ENCODE results near the gene NUTM2B.

GRCh38 chr10:78977719-78978488, 90.9 kb upstream of the ZMIZ1 start:
- RRBS = no CpG with 5 or more reads among the region's 11 CpGs
CAGE:
- cytosol, long polyA plus RNA = no peak
- long polyA plus RNA = no peak
- nucleus, long polyA plus RNA = no peak

GRCh38 chr10:79071879-79072513, 3.2 kb downstream of the ZMIZ1 start:
- RRBS = no CpG with 5 or more reads among the region's 11 CpGs
CAGE:
- cytosol, long polyA plus RNA = no peak
- long polyA plus RNA = no peak
- nucleus, long polyA plus RNA = no peak

- RRBS = no CpG with 5 or more reads among the region's 10 CpGs
CAGE:
- cytosol, long polyA plus RNA = no peak
- long polyA plus RNA = no peak
- nucleus, long polyA plus RNA = no peak
Measured at GRCh38 chr10:79077384-79078189, 8.8 kb downstream of the ZMIZ1 start.

GRCh38 chr10:79079593-79080049, 10.9 kb downstream of the ZMIZ1 start:
- RRBS = 78% methylated on average over 1 of the region's 7 CpGs
CAGE:
- cytosol, long polyA plus RNA = no peak
- long polyA plus RNA = no peak
- nucleus, long polyA plus RNA = no peak

GRCh38 chr10:79084882-79085713, 16.3 kb downstream of the ZMIZ1 start:
- RRBS = 98% methylated on average over 7 of the region's 16 CpGs
CAGE:
- cytosol, long polyA plus RNA = no peak
- long polyA plus RNA = no peak
- nucleus, long polyA plus RNA = no peak

DNA sequence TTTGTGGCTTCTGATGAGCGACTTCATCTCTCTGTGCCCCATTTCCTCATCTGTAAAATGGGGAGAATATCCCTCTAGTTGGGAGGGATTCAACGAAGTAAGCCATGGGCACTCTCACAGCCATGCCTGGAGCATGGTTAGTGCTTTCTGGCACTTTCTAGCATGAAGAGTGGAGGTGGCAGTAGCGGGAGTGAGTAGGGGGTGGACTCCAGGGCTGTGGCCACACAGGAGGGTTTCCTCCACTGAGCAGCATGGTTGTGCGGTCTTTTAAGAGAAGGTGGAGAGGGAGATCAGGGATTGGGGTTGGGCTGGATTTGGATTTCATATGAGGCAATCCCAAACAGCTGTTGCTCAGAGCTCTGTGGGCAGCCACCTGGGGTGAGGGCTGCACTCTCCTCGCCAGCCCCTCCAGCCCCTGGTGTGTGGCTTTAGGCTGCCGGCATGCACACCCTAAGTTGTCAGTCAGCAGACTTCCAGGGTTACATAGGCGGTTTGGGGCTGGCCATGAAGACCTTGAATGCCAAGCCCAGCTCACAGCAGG, 54.6 kb downstream of the ZMIZ1 start:
- RRBS = no CpG with 5 or more reads among the region's 7 CpGs
CAGE:
- cytosol, long polyA plus RNA = no peak
- long polyA plus RNA = no peak
- nucleus, long polyA plus RNA = no peak

GRCh38 chr10:79136241-79136994, 67.7 kb downstream of the ZMIZ1 start:
- RRBS = no CpG with 5 or more reads among the region's 2 CpGs
CAGE:
- cytosol, long polyA plus RNA = no peak
- long polyA plus RNA = no peak
- nucleus, long polyA plus RNA = no peak

- RRBS = no CpG with 5 or more reads among the region's 2 CpGs
CAGE:
- cytosol, long polyA plus RNA = no peak
- long polyA plus RNA = no peak
- nucleus, long polyA plus RNA = no peak
Measured at GRCh38 chr10:79149274-79149539, 80.4 kb downstream of the ZMIZ1 start.

- RRBS = 91% methylated on average over 3 of the region's 10 CpGs
CAGE:
- cytosol, long polyA plus RNA = no peak
- long polyA plus RNA = no peak
- nucleus, long polyA plus RNA = no peak
Measured at GRCh38 chr10:79153641-79154205, 85.0 kb downstream of the ZMIZ1 start.

GRCh38 chr10:79249337-79250091, 97.8 kb upstream of the PPIF start:
- RRBS = no CpG with 5 or more reads among the region's 16 CpGs
CAGE:
- cytosol, long polyA plus RNA = no peak
- long polyA plus RNA = no peak
- nucleus, long polyA plus RNA = no peak

DNA sequence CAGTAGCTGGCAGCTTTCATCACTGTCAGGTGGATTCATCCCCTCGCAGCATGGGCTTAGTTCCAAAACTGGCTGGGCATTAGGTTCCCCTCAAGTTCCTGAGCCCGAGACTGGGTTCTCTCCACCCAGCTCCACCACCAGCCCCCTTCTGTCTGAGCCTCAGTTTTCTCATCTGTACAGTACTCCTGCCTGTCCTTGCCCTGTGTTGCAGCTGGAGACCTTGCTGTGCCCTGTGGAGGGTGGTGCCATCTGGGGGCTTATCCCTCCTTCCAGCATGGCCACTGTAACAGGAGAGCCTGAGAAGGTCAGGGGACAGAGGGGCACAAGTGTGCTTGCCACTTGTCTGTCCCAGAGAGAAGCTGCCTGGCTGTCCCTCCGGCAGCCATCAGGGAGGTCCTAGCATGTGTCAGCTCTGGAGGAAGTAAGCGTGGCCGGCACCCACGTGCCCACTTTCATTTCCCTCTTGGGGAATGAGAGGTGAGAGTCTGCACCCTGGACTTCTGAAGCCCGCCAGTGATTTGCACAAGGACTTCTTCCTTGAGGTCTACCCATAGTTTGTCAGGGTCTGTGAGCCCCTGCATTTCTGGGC, 97.1 kb upstream of the PPIF start:
- RRBS = 93% methylated on average over 3 of the region's 7 CpGs
CAGE:
- cytosol, long polyA plus RNA = no peak
- long polyA plus RNA = no peak
- nucleus, long polyA plus RNA = no peak

DNA sequence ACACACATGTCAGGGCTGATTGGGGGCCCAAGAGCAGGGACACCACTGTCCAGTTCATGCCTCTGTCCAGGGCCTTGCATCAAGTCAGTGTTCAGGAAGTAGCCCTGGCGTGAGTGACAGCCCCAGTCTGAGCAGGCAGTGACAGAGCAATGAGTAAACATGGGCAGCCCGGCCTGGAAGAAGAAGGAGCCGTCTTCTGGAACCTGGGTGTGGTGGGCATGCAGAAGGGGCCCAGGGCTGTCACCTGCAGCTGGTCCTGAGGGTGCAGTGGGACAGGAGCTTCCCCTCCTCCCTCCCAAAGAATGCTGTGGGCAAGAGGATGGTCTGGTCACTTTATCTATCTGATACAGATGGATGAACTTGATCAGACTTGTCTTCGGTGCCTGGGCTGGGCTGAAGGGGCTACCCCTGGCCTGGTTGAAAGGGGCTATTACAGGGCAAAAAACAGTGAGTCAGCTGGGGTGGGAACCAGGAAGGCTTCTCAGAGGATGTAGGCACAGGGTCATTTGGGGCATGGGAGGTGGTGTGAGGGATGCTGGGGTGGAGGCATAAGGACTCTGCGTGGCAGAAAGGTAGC, 42.7 kb upstream of the PPIF start:
- RRBS = no CpG with 5 or more reads among the region's 5 CpGs
CAGE:
- cytosol, long polyA plus RNA = no peak
- long polyA plus RNA = no peak
- nucleus, long polyA plus RNA = no peak

DNA sequence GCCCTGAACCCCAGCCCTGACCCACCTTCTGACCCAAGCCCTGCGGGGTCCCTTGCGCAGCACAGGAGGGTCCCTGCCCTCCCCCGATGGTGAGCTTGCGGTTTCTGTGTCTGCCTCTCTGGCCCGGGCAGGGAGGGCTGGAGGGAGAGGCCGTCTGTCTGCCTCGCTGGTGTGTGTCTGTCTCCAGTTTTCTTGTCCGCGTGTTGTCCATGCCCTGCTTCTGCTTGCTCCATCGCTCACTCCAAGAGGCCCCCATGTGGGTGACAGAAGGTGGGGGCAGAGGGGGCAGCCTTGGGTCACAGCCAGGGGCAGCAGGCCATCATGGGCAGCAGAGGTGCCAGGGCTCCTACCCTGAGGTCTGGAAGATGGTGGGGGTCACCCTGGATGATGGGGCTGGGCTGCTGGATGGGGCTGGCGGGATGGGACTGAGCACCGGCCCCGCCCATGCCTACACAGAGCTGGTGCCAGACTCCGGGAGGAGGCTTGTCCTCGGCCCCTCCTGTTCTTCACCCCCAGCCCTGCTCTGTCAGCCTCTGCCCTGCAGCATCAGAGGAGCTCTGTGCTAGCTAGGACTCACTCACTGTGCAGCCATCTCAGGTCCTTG, 35.8 kb upstream of the PPIF start:
- RRBS = no CpG with 5 or more reads among the region's 15 CpGs
CAGE:
- cytosol, long polyA plus RNA = no peak
- long polyA plus RNA = no peak
- nucleus, long polyA plus RNA = no peak

- RRBS = no CpG with 5 or more reads among the region's 4 CpGs
CAGE:
- cytosol, long polyA plus RNA = no peak
- long polyA plus RNA = no peak
- nucleus, long polyA plus RNA = no peak
Measured at GRCh38 chr10:79313295-79313591, 34.0 kb upstream of the PPIF start.

DNA sequence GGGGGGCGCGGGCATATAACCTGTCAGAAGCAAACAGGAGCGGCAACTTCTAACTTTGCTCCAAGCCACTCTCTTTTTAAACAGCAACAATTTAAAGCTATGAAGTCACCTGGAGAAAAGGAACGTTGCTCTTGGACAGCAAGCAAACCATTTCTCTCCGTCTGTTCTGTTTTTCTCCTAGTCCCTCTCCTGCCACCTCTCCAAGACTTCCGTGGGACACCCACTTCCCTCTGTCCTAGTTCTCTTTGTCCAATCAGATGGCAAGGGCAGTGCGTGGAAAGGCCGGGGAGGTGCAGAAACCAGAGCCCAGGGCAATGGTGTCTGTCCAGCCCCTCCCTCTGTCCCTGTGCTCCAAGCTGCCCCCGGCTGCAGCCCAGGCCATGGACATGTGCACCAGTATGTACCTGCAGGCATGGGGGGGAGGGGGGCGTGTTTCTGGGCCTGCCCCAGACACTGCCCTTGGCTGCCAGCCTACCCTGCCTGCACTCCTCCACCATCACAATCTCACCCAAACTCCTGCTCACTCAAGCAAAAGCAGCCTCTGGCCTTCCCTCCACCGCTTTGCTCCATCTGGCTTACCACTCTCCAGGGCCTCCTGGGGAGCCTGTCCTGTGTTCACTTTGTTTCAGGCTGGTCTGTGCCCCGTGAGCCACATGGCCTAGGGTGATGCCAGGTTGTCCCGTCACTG, 33.5 kb upstream of the PPIF start:
- RRBS = 88% methylated on average over 2 of the region's 13 CpGs
CAGE:
- cytosol, long polyA plus RNA = no peak
- long polyA plus RNA = no peak
- nucleus, long polyA plus RNA = no peak

GRCh38 chr10:79314291-79314956, 32.8 kb upstream of the PPIF start:
- RRBS = 64% methylated on average over 6 of the region's 18 CpGs
CAGE:
- cytosol, long polyA plus RNA = no peak
- long polyA plus RNA = no peak
- nucleus, long polyA plus RNA = no peak

DNA sequence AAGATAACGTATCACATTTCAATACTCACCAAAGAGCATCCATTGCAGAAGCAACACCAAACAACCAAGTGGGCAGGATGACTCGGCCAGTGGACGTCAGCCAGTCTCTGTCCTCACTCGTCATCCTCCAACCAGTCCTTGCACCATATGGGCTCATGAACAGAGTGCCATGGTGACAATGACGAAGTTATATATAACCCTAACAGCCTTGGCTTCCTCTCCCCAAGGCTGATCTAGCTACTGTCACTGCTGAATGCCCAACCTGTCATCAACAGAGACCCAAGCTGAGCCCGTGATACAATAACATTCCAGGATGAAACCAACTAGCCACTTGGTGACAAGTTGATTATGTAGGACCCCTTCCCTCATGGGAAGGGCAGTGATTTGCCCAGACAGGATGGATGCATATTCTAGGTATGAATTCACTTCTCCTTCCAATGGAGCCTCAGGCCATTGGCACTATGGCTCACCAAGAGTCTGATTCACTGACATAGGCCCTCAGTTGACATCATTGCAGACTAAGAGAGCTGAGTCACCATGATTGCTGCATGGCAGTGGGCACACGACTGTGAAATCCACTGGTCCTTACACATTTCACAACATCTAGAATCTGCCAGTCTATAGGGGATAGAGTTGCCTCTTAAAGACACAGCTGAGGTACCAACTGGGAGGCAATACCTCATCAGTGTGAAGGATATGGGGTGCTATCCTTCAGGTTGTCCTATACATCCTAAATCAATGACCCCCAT, 26.3 kb upstream of the PPIF start:
- RRBS = no CpG with 5 or more reads among the region's 7 CpGs
CAGE:
- cytosol, long polyA plus RNA = no peak
- long polyA plus RNA = no peak
- nucleus, long polyA plus RNA = no peak

- RRBS = no CpG with 5 or more reads among the region's 2 CpGs
CAGE:
- cytosol, long polyA plus RNA = no peak
- long polyA plus RNA = no peak
- nucleus, long polyA plus RNA = no peak
Measured at GRCh38 chr10:79702937-79703280, at the start of gene NUTM2B. TSS of gene NUTM2B (plus strand) at chr10:79703227.

DNA sequence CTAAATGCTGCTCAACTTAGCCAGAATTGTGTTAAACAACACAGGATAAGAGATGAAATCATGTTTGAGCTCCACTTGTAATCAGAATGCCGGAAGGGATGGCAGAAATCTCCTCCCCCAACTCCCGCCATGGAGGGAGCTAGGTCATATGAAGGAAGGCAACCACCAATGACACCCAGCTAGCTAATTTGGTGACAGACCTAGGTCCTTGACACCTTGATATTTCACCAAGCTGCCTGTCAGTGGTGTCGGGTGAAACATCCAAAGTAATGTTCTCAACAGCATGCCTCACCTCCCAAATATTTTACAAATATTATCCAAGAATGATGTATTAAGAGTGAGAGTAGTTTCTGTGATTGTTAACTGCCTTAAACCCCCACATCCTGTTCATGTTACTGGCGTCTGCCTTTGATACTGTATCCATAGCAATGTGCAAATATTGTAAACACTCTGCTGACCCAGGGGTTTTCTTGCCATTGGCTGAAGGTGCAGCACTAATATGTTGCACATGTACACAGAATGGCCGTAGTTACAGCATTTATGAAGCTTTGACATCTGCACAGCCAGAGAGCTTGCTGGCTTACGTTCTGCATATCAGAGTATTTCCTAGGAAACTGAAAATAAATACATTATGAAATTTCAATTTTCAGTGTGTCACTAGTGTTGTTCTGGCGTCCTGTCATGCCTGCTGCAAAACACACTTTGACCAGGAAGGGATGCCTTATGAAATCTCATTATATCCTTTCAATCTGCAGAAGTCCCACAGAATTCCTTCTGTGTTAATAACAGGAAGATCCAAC, 25.9 kb downstream of the TMEM254 start:
- RRBS = no CpG with 5 or more reads among the region's 7 CpGs
CAGE:
- cytosol, long polyA plus RNA = no peak
- long polyA plus RNA = no peak
- nucleus, long polyA plus RNA = no peak

DNA sequence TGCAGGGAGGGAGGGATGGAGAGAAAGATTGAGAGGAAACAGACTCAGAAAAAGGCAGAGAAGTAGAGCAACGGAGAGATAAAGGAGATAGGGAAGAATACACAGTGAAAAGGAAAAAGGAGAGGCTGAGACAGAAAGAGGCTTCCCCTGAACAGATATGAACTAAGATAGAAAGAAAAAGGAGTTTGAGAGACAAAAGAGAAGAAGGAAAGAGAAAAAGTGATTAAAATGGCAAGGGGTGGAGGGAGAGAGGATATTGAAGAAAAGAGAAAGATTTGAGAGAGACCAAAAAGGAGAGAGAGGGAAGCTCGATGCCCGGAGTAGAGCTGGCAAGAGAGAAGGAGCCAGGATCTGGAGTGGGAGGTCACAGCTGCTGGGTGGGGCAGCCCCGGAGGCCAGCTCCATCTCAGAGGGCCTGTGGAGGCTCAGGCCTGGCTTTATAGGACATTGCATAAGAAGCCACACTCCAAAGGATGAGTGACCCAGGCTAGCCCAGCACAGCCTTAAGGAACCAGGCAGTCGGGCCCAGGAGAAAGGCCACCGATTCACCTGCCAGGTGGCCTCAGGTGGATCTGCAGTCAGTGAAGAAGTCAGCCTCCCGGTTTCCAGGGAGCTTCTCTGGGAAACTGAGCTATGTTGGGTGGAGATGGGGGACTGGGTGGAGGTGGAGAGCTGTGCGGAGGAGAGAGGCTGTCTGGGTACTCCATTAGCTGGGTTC, 581 bp downstream of the PLAC9 start:
- RRBS = no CpG with 5 or more reads among the region's 8 CpGs
CAGE:
- cytosol, long polyA plus RNA = no peak
- long polyA plus RNA = no peak
- nucleus, long polyA plus RNA = no peak